Jejunum (tissue), 1 donor: ENCODE data around the genes OSTN and FGF12.

DNA sequence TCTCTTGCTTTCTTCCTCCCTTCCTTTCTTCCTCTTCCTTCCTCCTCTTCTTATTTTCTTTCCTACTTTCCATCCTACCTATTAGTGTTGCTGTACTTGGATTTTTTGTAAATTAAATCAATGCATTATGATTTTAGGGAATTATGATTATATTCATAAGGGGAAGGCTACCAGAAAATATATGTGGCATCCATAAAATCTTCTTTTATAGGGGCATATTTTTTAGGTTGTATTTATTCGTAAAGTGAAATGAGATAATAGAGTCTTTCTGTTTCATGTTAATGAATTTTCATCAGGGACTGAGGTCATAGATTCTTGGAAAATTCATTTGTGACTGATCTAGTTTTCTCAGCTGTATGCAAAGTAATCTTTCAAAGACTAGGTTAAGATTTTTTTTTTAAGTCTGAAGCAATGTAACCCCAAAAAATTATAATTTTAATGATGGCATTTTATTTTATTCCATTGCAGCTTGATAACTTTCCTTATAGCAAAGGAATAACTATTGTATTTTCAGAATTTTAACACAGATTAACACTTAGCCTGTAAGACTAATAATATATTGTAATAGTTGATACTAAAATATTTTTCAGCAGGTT lies 292.4 kb upstream of the TPRG1 start:
- PRO-cap: no peak

- PRO-cap: no peak
These were observed 227.6 kb upstream of the TPRG1 start for GRCh38 chr3:188944271-188944470.

- PRO-cap: no peak
These were observed 222.8 kb upstream of the TPRG1 start for GRCh38 chr3:188948621-188949698.

- PRO-cap: no peak
These were observed 215.8 kb upstream of the TPRG1 start for GRCh38 chr3:188955982-188956416.

DNA sequence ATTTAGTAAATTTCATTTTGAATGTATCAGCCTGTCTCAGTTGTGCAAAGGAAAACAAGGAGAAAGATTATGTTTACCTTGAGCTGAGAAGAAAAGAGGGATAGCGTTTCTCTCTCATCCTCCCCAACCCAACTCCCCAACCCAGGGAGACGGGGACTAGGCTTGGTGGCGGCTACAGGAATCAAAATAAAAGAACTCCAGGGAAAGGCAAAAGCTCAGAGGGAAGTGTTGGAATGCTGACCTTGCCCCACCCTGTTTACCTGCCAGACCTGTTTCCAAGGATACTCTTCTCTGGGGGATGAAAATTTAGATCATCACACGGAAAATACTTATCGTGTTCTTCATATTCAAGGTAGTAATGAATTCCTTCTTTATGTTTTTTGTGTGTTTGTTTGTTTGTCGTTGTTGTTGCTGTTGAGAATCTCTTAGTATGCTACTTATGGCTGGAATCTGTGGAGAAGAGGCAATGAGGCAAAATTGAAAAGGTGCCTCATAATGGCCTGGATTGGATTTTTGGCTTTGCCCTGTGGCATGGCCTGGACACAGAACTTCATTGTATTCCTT lies 11.2 kb upstream of the TPRG1 start:
- PRO-cap: no peak

- PRO-cap: no peak
These were observed 160.8 kb downstream of the TP63 start for GRCh38 chr3:189791847-189792453.

DNA sequence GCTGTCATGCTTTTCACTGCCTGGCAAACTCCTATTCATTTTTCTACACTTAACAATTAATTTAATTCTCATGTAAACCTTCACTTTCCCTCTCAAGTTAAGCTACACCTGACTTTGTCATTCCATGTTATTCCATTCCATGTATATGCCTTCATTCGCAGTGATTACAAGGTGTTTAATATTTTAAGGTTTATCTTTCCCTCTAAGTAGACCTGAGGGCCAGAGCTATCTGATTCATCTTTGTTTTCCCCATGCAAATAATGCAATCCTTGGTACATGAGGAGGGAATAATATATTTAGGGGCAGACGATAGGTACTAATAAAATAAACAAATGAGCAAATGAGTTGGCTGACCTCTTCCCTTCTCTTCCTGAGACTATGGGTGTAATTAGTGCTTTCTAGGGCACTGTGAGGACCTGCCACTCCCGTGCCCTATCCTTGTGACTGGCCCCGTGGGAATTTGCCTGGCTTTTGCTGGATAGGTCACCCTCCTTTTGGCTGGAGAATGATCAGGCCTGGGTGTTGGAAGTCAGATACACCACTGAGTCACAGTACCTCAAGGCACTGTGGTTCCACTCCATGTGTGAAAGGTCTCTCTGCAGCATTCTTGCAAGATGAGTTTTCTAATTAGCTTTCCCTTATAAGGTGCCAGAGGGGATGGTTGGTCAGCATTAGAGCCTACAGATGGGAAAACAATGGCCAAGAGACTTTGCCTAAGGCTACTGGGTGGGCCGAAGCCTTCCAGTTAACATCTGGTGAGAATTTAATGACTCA lies 183.3 kb downstream of the P3H2 start:
- PRO-cap: no peak

- PRO-cap: no peak
These were observed 62.0 kb downstream of the P3H2 start for GRCh38 chr3:190058304-190059393.

DNA sequence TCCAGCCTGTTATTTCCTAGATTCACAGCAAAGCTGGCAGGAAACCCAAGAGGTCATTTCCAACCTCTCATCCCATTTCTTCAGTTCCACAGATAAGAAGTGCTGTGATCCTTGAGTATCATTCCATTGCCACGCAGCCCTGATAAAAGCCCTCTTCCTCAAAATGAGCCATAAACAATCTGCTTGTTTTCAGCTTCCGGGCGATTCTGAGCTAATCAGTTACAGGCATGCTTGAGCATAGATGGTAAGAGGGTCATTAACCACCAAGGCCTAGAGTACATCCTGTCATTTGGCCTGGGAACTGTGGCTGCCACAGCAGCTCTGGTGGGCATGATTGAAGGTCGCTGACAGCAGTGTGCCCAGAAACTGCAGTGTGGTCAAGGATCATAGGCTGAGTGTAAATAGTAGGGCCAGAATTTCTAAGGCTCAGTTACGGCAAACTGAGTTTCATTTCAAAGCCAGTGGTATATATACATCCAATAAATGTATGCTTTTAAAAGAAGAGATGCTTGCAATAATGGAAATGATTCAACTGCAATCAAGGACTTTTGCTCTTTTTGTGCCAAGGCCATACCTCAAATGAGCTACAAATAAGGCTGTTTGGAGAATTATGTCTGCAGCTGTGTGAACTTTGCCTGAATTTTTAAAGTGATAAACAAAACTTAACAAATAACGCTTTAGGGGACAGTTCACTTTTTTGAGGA lies 47.3 kb downstream of the P3H2 start:
- PRO-cap: no peak

GRCh38 chr3:191199148-191199413 lies at the start of gene OSTN:
OSTN (plus strand) TSS chr3:191199241.
- PRO-cap: no peak

DNA sequence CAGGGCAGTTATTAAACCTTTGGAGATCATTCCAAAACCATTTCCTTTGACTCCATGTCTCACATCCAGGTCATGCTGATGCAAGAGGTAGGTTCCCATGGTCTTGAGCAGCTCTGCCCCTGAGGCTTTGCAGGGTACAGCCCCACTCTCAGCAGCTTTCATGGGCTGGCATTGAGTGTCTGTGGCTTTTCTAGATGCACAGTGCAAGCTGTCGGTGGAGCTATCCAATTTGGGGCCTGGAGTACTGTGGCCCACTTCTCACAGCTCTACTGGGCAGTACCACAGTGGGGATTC lies 16.6 kb downstream of the OSTN start:
- PRO-cap: no peak

- PRO-cap: no peak
These were observed 33.3 kb upstream of the CCDC50 start for GRCh38 chr3:191295969-191296267.

GRCh38 chr3:191337922-191338411 lies 7.6 kb upstream of the UTS2B start:
- PRO-cap: no peak

DNA sequence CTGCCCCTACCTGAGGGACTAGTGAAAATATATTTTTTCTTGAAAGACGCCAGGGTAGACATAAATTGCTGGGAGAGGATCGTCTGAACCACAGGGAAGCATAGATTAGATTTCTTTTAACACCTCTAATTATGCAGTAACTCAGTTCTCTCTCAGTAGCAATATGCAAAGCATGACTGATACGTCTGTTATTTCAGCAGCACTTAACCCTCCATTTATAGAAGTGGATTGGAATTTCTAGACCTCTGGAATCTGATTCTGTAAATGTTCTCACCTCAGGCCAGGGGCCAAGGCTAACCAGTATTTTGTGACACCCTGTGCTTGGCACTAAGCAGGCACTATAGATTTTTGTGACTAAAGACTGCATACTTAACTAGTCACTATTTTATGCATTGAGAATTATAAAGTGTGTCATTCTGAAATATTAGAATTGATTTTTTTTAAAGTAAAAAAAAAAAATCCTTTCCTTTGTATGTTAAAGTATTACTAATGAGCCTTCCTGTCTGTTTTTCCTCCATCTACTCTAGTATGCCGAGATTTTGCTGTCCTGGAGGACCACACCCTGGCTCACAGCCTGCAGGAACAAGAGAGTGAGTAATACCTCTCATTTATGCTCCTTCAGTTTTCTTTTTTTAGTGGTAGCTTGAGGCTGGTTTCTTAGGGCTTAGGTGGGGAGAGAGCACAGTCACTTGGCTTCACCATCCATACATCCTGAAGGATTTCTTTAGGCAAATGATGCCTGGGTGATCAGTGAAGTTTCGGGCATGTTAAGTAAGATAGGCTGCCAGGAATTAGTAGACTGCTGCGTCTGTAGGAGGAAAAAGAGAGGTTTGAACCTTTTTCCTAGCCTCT lies 26.5 kb upstream of the UTS2B start:
- PRO-cap: no peak

GRCh38 chr3:191425075-191425628 lies 35.8 kb upstream of the PYDC2 start:
- PRO-cap: no peak

DNA sequence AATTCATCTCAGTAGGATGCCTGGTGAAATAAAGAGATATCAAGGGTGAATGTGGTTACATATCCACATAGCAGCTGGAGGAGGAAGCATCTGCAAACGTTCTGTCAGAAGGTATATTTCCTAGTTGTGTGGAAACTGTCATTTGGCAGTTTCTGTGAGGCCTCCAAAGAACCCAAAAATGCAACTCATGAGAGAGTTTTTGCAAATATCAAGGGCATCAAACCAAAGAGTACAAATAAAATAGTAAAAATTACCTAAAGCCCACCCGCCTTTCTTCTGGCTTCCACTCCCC lies 547.7 kb downstream of the PYDC2 start:
- PRO-cap: no peak

- PRO-cap: no peak
These were observed 83.1 kb downstream of the FGF12 start for GRCh38 chr3:192644099-192644684.

DNA sequence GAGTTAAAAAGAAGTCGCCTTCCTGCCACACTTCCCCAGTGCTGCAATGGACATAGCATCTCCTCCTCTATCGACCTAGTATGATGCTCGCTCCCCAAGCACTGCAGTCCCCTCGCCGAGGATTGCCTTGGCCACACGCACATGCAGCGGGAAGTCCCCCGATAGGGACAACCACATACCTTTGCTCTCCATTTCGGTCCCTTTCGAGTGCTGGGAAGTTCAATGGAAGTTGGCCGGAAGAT lies 418 bp downstream of the FGF12 start:
- PRO-cap: no peak

- PRO-cap: no peak
These were observed at the start of gene FGF12 for GRCh38 chr3:192727244-192727875. FGF12 (minus strand) TSS chr3:192727541.

DNA sequence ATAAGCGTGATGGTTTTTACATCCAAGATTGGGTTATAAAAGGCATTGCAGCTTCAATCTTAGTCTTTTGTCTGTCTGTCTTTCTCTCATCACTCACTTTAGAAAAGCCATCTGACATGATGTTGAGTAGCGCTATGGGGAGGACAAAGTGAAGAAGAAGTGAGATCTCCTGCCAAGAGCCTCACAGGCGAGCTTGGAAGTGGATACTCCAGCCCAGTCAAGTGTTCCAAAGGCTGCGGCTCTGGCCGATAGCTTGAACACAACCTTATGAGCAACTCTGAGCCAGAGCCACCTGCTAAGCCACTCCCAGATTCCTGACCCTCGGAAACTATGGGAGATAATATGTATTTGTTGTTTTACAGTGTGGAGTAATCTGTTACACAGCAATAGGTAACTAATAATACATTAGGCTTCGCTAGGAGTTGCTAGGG lies 76.3 kb downstream of the MB21D2 start:
- PRO-cap: unidirectional peak, minus-strand start at position 243 of the sequence